A673 (cell line): ENCODE measurements around the gene RPL10A.

DNA sequence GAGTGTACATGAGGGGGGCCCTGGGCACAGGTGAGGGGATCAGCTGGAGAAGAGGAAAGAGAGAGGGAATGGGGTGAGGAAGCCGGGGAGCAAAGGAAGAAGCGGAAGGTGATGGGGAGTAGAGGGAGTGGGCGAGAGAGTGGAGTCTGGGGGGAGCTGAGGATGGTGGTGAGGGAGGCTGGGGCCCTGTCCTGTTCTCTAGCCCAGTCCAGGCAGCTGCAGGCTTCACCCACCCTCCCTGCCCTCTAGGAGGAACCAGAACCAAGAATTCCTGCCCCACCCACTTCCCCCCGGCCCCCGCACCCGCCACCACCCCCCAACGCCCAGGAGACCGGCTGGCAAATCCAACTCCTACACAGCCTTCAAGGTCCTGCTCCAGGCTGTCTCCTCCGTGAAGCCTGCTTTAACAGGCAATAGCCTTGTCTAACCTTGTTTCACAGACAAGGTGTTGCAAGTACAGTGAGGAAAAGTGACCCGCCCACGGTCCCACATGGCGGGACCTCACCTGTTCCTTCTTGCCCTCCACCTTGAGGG, 2.4 kb downstream of the SPDEF start:
- PRO-cap = no peak

GRCh38 chr6:34559800-34560276, 3.7 kb upstream of the SPDEF start:
- PRO-cap = no peak

- PRO-cap = no peak
These were observed 69.0 kb upstream of the SPDEF start for GRCh38 chr6:34624971-34625640.

DNA sequence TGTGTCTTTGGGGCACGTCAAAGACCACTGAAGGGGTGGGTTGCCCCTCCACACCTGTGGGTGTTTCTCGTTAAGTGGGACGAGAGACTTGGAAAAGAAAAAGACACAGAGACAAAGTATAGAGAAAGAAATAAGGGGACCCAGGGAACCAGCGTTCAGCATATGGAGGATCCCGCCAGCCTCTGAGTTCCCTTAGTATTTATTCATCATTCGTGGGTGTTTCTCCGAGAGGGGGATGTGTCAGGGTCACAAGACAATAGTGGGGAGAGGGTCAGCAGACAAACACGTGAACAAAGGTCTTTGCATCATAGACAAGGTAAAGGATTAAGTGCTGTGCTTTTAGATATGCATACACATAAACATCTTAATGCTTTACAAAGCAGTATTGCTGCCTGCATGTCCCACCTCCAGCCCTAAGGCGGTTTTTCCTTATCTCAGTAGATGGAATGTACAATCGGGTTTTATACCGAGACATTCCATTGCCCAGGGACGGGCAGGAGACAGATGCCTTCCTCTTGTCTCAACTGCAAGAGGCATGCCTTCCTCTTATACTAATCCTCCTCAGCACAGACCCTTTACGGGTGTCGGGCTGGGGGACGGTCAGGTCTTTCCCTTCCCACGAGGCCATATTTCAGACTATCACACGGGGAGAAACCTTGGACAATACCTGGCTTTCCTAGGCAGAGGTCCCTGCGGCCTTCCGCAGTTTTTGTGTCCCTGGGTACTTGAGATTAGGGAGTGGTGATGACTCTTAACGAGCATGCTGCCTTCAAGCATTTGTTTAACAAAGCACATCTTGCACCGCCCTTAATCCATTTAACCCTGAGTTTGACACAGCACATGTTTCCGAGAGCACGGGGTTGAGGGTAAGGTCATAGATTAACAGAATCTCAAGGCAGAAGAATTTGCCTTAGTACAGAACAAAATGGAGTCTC, 23.1 kb upstream of the ILRUN start:
- PRO-cap = no peak

- PRO-cap = no peak
These were observed 16.8 kb upstream of the SNRPC start for GRCh38 chr6:34740311-34741039.

DNA sequence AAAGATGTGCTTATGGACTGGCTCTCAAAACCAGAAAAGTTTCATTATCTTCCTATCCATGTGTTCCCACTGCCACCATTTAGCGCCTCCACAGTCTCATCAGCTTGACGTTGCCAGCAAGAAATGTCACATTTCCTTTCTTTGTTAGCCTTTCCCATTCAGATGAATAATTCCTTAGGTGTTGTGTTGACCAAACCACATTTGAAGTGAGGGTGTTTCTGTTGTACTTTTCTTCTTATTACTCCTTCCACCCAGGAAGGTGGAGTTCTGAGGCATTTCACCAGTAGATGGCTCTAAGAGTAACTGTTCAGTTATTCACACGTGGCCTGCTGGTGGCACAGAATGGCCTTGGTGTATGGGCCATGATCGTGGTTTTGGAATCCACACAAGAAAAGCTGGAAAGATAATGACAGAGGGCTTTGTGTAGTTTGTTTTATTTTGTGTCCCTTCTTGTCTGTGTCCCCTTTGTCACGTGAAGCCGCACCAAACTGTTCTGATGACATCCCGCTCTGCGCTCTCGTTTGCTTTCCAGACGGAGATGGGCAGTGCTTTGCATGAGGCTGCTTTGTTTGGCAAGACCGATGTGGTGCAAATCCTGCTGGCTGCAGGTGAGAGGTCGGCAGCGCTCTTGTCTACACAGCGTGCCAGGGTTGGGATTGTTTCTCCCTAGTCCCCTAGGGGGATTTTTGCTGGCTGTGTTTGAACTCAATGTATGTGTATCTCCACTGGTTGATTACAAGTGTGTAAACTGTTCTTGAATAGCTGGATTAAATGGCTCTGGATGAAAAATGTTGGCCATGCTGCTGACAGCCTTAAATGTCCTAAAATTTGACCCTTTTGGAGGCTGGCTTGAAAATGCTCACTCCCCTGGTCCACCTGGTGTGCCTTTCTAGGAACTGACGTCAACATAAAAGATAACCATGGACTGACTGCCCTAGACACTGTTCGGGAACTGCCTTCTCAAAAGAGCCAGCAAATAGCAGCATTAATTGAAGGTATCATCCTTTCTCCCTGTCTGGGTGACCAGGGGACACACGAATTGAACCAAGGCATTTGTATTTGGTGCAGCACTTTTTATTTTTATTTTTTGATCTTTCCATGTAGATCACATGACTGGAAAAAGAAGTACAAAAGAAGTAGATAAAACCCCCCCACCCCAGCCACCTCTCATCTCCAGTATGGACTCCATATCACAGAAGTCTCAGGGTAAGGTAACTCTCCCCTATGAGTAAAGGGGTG, 93.6 kb downstream of the ANKS1A start:
- PRO-cap = bidirectional peak, plus-strand start at position 338 of the sequence, minus-strand start at position 208 of the sequence

DNA sequence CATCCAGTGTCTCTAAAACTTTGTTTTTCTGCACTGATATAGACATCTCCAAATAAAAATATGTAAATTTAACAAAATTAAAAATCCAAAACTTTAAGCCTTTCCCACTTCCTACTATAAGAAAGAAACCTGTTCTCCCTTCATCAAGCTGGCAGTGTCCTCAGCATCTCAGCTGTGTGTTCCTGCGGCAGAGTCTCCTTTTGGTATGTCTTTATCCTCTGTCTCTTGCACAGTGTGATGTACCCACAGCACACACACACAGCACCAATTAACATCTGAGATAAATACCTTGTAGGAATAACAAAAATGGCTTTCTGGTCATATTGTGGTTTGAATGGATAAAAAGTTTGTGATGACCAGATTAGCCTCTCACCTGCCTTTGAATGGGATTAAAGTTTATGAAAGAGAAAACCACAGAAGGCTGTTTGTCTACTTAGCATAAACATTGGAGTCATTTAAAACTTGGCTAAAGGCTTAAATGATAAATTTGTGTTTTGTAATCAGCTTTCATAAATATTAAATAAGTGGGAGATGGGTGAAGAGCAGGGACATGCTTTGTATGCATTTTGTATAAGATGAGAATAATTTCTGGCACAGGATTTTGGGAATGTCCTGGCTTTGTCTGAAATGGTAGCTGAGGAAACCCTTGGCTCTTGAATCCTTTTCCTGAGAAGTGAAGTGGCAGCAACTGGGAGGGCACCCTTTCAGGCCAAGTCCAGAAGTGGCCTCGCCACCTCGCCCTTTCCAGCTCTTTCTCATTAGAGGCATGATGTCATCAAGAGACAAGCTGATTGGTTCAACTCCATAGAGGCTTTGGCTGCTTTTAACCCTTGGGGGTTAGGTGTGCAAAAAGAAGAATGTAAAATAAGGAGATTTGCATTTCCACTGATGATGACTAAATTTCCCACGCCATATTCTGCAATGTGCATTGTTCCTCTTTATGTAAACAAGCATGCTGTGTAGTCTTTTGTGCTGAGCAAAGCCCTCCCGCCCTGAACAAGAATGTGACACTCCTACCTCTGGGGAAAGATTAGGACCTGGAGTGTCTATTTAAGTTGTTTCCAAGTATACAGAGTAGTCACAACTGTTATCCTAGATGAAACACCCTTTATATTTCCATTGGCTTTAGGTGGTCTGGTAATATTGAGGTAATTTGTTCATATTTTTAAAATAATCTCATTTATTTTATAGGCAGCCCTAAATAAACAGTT, 116.7 kb downstream of the TCP11 start:
- PRO-cap = no peak

DNA sequence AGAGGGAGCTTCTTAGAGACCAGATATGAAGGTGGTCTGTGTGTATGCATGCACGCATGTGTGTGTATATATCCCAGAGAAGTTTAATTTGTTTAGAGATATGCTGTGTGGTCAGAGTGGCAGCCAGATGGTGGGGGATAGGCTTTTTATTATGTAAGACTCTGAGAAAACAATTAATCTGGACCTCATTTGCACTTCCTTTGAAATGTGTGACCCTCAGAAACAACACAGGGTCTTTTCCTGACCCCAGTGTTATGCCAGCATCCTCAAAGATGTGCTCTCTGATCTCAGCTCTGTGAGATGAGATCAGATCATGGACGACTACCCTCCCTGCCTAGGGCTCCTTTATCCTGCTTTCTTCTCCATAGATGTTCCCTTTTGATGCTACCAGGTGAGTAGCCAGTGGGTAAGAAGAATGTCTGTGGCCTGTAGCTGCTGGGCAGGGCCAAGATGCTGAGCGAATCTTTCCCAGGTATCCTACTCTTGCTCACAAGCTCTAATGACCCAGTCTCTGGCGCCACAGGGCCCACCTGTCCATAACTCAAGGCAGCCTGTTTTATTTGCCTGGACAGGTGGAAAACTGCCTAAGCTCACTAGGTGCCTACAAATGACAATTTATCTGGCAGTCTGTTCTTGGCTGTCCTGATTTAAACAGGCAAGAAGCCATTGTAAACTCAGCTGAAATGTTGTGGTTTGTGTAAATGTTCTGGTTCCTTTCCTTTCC, 113.5 kb downstream of the TCP11 start:
- PRO-cap = no peak

DNA sequence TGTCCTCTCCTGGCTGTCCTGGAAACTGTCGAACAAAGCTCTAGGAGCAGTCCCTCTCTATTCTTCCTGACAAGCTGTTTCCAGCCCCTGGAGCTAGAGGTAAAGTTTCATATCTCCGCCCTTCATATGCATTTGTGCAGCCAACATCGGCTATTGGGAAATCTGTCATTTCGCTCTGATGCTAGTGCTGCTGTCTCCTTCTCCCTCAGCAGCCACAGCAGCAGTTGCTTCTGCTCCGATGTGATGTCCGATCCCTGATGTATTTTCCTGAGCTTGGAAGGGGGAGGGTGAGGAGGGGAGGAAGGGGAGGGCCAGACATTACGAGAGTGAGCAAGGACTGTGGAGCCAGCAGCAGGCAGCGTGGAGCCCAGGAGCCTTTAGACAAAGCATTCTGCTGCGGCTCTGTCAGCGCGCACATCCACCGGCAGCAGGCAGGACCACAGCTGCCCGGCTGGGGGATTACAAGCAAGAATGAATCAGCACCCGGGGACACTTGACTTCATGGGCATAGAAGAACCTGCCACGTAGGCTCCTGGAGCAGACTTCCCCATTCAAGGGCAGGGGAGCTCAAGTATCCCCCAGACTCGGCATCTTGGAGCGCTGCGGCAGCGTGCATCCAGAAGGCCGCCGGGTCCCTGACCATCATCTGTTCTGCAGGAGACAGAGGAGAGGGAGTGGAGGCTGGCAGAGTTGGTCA, 83.1 kb downstream of the TCP11 start:
- PRO-cap = no peak

DNA sequence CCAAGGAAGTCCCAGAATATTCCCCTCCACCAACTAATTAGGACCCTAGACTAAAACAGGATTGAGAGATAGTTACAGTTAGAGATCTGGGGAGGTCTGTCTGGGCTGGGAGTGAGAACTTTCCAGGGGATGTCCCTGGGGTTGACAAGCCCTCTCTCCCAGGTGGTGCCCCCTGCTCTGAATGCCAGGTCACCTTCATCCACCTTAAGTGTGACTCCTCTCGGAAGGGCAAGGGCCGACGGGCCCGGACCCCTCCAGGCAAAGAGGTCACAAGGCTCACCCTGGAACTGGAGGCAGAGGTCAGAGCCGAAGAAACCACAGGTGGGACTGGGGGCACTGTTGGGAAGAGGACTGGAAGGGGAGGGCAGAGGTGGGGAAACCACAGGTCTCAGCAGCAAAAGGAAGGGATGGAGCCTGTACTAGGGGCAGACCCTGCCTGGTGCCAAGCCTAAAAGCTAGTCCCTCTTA, 17.0 kb upstream of the ZNF76 start:
- PRO-cap = no peak

DNA sequence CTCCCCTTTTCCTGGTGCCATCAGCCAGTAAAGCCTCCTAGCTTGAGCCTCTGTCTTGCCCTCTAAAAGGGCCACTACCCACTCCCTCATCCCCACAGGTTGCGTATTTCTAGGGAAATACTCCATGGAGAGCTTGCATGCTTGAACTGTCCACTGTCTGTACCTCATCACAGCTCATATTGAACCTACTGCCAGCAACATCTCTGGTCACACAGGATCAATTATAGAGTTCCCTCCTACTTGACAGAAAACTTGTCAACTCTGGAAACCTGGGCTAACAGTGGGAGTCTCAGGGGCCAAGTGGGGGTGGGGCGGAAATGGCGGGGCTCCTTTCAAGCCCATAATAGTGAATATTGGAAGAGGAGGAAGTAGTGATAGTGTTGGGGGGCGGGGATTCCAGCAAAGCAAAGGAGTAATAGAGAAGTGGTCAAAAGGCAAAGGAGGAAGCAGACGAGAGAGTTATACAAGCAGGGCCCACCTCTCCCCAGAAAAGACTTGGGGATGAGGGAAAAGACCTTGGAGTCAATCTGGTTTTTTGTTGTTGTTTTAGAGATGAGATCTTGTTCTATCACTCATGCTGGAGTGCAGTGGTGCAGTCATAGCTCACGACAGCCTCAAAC, 2.0 kb downstream of the DEF6 start:
- PRO-cap = no peak

GRCh38 chr6:35361433-35362043, 19.2 kb downstream of the PPARD start:
- PRO-cap = no peak

- PRO-cap = no peak
These were observed 28.0 kb downstream of the PPARD start for GRCh38 chr6:35370052-35371014.

- PRO-cap = bidirectional peak, plus-strand start at chr6:35468404, minus-strand start at chr6:35468227
These were observed at the start of gene RPL10A for GRCh38 chr6:35467496-35468527. RPL10A (plus strand) TSS chr6:35468401.

DNA sequence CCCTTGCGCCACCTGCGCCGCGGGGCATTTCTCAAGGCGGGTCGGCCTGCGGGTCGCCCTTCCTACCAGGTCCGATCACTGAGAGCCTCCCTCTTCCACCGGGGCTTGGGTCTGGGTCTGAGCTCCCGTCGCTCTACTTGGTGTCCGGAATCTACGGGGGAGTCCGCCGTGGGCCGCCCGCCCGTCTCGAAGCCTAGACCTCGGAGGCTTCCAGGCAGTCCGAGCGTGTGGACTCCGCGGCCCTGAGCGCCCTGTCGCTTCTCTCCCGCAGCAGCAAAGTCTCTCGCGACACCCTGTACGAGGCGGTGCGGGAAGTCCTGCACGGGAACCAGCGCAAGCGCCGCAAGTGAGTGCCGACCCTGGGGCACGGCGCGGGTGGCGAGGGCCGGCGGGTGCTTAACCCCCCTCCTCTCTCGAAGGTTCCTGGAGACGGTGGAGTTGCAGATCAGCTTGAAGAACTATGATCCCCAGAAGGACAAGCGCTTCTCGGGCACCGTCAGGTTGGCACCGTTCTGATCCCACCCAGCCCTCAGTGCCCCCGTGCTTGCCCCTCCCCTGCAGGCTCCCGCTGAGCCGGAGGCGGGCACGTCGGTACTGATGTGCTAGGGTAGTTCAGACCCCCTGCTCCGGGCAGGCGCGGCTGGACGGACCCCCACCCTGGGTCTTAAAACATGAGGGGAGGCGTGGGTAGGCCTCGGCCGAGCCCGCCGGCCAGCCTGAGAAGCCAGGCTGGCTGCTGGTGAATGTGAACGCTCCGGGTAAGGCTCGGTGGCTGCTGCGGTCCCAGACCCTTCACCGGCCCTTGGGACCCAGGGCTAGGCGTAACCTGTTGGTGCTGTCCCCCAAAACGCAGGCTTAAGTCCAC, 559 bp downstream of the RPL10A start:
- PRO-cap = bidirectional peak, plus-strand start at position 217 of the sequence, minus-strand start at position 264 of the sequence; bidirectional peak, plus-strand start at position 519 of the sequence, minus-strand start at position 514 of the sequence

- PRO-cap = no peak
These were observed 11.7 kb downstream of the RPL10A start for GRCh38 chr6:35479786-35480468.

DNA sequence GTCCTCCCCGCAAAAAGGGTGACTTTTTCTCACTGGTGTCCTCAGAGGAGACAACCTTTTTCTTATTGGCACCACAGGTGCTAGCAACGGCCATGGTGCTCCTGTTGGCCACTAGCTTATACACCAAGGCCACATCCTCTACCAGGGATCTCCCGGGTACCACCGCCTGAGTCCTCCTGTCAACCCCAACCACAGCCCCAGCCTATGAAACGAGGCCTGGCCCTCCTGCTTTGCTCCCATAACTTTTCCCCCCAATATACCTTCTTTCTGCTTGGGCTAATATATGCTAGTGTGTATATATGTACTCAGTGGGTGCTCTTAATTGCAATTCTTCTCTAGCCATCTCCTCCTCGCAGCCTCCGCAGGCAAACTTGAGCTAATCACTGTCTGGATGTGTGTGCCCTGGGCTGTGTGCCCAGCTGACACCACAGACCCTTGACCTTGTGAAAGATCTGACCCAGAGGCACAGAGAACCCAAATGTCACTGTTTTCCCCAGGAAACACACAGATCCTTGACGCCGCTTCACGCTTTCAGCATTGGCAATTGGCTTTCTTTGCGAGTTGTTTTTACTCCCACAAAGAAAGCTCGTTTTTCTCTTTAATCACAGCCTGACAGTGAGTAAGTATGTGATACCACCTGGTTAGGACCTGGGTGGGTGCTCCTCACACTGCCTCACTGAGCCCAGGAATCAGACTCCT, 12.8 kb downstream of the RPL10A start:
- PRO-cap = no peak

DNA sequence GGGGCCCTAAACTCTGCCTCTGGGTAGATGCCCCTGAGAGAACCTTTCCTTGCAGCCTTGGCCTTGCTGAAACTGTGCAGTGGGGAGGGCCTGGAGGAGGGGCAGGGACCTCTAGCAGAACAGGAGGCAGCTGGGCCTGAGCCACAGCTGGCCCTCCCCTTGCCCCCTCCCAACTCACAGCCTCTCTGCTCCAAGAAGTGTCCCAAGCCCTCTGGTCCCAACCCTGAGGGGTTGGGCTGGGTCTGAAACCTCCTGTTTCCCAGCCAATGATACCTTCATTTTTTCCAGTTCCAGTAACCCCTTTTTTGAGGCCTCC, 18.0 kb upstream of the ARMC12 start:
- PRO-cap = no peak

GRCh38 chr6:35725420-35726054, 11.3 kb upstream of the ARMC12 start:
- PRO-cap = no peak

DNA sequence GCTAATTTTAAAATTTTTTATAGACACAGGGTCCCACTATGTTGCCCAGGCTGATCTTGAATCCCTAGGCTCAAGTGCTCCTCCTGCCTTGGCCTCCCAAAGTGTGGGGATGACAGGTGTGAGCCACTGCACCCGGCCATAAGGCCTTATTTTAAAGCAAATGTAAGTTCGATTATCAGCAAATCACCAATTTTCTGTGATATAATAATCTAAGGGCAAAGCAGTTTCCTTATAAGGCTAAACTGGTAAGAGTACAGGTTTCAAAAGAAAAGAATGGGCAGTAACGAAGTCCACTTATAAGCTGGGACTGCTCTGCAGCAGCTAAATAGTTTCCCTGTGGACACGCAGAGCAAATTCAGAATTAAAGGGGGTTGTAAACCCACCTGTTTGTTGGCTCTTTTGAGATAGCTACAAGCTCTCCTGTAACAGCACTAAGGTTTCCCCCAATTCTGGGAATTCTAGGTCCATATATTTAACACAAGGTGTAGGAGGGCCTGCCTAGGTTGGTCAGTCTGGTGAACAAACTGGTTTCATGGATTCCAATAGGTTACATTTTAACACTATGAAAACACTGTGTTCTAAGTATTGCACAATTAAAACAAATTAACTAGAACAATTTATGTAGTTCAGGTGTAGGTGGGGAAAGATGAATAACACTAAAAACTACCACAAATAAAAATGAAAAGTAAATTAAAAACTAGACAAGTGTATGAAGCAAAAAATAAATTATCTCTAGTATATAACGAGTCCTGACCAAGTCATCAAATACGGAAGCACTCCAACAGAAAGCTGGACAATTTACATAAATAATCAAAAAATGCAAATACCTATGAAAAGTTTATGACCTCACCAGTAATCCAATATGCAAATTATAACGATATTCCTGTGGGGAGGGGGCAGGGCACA, 26.4 kb downstream of the LHFPL5 start:
- PRO-cap = no peak